SK-N-DZ (cell line): ENCODE data around the genes MORN2 and PKDCC.

DNA sequence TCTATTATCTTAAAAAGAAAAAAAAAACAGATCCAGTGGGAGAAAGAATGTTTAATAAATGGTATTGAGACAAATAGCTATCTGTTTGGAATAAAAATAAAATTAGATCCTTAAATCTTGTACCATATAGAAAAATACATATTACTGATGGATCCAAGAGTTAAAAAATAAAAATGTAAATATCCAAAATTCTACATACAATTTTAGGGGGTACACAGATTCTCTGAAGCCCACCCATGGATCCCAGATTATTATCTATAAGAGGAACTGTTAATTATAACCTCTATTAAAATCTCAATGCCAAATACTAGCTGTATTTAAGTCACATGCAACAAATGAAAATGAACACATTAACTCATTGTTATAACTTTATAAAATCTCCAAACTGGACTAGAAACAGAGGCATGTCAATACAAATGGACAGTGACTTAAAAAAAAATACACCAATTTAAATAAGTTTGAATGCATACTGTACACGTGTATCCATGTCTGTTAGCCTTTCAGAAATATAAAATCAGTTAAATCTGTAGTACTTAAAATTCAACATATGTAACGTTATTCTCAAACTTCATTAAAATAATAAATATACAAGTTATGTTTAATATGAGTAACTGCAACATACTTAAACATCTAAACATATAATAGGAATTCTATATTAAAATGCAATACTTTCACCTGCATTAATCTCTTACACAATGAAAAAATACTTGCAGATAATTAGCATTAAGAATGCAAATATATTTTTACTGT, 39.4 kb downstream of the HNRNPLL start:
RAMPAGE:
- cytosol, long total RNA = no peak
- nucleus, long total RNA = no peak

DNA sequence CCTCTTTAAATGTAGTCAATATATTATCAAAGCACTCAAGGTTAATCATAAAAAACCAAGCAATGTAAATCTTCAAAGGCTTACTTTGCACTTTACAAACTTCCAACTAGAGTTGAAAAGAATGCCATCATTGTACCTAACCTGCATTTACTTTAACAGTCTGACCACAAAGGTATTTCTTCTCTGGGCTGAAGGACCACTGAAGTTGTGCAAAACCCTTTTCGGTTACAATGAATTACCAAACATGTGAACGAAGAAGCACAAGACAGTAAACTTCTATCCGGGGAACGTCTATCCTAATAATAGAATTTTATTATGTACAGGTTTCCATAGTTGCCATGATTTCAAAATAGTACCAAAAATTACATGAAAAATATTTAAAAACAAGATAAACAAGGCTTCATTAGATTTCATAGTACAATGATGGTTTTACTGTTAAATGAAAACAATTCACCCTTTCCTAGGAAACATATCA, 2.9 kb downstream of the HNRNPLL start:
RAMPAGE:
- cytosol, long total RNA = no peak
- nucleus, long total RNA = no peak

DNA sequence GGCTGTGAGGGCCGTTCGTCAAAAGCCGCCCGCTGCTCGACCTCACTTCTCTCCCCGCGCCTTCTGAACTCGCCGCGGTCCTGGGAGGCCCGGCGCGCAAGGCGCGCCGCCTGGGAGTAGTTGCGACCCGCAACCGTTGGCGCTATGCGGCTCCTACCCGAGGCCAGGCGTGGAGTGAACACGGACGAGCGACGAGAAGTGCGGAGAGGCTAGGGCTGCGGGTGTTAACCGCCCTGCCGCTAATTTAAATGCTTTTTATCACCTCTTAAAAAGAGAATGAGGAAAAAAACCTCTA, 341 bp upstream of the HNRNPLL start:
RAMPAGE:
- cytosol, long total RNA = no peak
- nucleus, long total RNA = no peak

DNA sequence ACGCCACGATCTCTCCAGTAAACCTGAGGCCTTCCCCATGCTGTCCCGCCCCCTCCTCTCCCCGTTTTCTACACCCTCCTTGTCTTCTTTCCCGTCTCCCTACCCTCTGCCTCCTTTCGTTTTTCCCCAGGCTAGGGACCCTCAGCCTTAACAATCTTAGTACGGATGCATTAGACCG, 263 bp upstream of the SRSF7 start:
RAMPAGE:
- cytosol, long total RNA = no peak
- nucleus, long total RNA = no peak

DNA sequence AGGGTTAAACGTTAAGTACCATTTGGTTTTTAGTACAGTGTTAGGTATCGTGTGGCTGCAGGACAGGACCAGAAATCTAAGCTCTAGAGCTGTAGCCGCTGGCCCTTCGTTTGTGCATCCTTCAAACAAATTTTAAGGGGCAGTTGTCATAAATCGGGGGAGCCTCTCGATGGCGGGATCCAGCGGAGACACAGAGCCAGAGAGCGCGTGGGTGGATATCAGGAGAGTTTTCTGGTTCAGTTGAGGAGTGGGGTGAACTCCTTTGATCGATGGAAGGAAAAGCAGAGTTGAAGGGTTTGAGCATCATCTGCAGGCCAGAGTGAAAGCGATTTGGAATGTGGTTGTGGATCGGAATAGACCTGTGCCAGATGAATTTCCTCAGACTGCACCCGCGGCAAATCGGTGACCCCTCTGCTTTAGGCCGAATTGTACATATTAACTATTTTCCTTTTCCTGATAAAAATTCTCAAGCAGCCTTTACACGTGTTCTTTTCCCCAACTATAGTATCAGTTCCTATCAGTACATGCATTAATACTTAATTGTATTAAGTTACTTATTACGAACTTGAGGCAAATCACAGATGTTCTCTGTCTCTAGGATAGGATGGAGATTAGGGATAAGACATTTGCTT, 406 bp downstream of the GEMIN6 start:
RAMPAGE:
- cytosol, long total RNA = no peak
- nucleus, long total RNA = no peak

RAMPAGE:
- cytosol, long total RNA = start-site peak on the minus strand at chr2:38875904-38875934, 86 and 117 reads in 2 replicates; start-site peak on the plus strand at chr2:38875971-38876028, 602 and 674 reads in 2 replicates
- nucleus, long total RNA = start-site peak on the minus strand at chr2:38875899-38875924, 100 and 28 reads in 2 replicates; start-site peak on the plus strand at chr2:38875966-38876025, 116 and 54 reads in 2 replicates
Measured at GRCh38 chr2:38875561-38876623, at the start of gene MORN2. Gene MORN2, plus strand, starts transcription at chr2:38875976.

GRCh38 chr2:39216847-39217374, 96.1 kb upstream of the SOS1 start:
RAMPAGE:
- cytosol, long total RNA = no peak
- nucleus, long total RNA = no peak

GRCh38 chr2:39437652-39438541, 812 bp upstream of the MAP4K3 start:
RAMPAGE:
- cytosol, long total RNA = no peak
- nucleus, long total RNA = no peak

DNA sequence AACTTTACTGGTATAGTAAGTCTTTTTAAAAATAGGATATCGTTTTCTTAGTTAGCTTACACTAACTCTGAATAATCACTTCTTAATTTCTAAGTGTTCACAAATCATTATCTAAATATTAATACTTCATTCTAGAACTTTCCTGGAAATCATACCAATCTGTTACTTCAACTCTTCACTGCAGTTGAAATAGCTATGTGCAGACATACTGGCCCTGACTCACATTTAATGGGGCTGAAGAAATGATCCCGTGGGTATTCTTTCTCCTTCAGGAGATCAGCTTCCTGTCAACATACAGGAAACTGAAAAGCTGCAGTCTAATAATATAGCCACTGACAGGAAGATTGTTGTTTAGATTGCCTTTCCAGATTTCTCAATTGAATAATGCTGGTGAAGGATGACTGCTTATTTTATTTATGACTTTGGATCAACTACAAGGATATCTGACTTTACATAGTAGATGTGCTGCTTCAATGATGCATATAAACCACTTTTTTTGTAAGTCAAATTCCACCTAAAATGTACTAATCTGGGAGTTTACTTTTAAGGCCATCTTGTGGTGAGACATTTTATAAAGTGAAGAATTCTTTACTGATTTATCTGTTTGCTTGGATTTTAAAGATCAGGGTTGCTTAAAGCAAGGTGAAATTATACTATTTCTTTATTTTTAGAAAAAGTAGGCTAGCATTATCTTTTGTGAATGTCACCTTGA, 93.3 kb upstream of the MAP4K3 start:
RAMPAGE:
- cytosol, long total RNA = no peak
- nucleus, long total RNA = no peak

GRCh38 chr2:39911022-39911373, 131.9 kb upstream of the THUMPD2 start:
RAMPAGE:
- cytosol, long total RNA = no peak
- nucleus, long total RNA = no peak

DNA sequence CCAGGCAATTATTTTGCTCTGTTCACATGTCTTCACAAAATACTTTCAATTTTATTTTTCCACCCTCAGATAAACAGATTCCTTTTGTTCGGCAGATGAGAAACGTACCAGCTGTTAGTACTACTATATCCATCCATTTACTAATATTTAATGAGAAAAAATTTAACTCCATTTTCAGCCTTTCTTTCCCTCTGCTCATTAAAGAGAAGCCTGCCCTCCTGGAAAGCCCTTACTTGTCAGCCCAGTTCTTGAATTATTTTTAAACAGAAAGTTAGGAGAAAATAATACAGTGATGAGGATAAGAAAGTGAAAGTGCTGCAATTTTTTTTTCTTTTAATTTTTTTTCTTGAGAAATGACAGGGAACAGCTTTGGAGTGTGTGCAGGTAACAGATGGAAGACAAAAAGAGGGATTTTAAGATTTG, 87.3 kb downstream of the SLC8A1 start:
RAMPAGE:
- cytosol, long total RNA = no peak
- nucleus, long total RNA = no peak

DNA sequence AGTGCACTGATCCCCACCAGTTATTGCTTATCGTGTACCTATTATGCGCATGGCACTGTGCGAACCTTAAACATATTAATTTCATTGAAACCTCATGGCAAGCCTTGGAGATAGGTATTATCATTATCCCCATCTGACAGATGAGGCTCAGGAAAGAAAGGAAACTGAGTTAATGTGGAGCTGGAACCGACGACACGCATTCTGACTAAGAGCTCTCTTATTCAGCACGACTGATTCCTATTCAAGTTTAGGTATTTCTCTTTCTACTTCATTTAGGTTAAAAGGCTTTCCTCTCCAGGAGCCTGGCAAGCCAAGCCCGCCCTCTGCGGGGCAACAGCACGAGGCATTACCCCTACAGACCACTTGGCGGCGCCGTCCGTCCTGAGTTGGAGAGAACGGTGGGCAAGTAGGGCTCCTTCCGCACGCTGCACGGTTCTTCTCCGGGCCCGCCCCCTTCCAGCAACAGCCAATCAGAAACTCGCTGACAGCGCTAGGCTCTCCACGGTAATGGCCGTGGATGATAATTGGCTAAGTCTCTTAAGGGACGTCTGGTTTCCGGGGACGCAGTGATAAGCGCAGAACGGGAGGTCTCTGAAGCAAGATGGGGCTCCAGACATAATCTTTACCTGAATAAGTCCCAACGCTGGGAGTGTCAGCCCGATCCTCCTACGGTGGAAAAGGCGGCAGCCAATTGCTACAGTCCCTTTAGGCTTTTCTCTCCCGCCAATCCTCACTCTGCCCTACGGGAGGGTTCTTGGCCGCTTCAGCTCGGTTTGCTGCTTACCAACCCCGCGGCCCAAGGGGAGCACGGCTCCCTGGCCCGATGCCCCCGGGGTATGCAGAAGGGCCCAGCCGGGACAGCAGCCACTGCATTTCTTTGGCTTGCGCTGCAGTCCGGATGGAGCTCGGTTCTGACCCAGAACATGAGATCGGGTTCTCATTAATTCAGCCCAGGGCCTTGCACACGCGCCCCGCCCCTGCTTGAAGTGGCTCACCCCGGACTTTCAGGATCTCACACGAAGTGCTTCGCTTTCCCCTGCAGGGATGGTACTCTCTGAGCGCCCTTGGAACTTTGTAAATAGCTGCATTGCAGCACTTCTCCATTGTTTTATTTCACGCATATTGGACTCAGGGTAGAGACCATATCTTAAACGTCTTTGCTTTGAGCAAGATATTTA, 207.0 kb upstream of the PKDCC start:
RAMPAGE:
- cytosol, long total RNA = no peak
- nucleus, long total RNA = no peak

GRCh38 chr2:41880363-41881116, 167.3 kb upstream of the PKDCC start:
RAMPAGE:
- cytosol, long total RNA = no peak
- nucleus, long total RNA = no peak

DNA sequence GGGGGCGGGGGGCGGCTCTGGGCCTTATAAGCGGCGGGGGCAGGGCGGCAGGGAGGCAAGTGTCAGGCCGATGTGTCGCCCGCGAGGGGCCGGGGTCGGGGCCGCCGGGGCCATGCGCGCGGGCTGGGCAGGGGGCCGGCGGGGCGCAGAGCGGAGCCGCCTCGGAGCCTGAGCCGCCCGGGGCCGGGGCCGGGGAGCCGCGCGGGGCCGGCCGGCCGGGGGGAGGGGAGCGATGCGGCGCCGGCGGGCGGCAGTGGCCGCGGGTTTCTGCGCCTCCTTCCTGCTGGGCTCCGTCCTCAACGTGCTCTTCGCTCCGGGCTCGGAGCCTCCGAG, at the start of gene PKDCC:
TSS of gene PKDCC (plus strand) at position 54 of the 333 bp plus-strand sequence.
RAMPAGE:
- cytosol, long total RNA = no peak
- nucleus, long total RNA = no peak

RAMPAGE:
- cytosol, long total RNA = no peak
- nucleus, long total RNA = no peak
Measured at GRCh38 chr2:42049971-42050092, 2.0 kb downstream of the PKDCC start.

GRCh38 chr2:42142779-42143419, 26.3 kb upstream of the EML4 start:
RAMPAGE:
- cytosol, long total RNA = no peak
- nucleus, long total RNA = no peak

DNA sequence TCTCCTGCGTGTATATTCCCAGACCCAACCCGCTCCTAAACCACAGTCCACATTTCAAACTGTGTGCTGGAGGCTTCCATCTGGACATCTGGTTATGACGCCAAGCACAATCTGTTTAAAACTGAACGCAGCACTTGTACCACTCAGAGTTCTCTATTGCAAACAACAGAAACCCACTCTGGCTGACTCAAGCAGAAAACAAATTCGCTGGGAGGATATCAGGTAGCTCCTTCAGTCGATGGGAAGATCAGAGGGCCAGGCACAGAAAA, 5.7 kb upstream of the EML4 start:
RAMPAGE:
- cytosol, long total RNA = no peak
- nucleus, long total RNA = no peak

GRCh38 chr2:42669594-42669793, 94.4 kb downstream of the OXER1 start:
RAMPAGE:
- cytosol, long total RNA = no peak
- nucleus, long total RNA = no peak

GRCh38 chr2:42923680-42924065, 131.3 kb upstream of the HAAO start:
RAMPAGE:
- cytosol, long total RNA = no peak
- nucleus, long total RNA = no peak

DNA sequence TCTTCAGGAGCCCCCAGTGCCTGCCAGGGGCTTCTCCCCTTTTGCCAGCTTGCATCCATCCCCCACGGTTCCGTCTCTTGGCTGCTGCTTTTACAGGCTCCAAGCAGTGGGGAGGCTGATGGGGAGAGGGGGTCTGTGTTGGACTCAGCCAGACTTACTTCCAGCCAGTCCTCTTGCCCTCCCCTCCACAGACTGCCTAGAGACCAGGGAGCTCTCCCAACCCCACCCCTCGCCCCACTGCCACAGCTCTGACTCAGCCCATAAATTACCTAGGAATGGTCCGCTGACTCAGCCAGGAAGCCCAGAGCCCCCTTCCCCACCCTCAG, 184.7 kb downstream of the ZFP36L2 start:
RAMPAGE:
- cytosol, long total RNA = no peak
- nucleus, long total RNA = no peak